Metastatic Liver Carcinoma in the Adrenal Gland (tissue), 2 donors: Measurements from ENCODE around the genes GSK3B and NDUFB4.

DNA sequence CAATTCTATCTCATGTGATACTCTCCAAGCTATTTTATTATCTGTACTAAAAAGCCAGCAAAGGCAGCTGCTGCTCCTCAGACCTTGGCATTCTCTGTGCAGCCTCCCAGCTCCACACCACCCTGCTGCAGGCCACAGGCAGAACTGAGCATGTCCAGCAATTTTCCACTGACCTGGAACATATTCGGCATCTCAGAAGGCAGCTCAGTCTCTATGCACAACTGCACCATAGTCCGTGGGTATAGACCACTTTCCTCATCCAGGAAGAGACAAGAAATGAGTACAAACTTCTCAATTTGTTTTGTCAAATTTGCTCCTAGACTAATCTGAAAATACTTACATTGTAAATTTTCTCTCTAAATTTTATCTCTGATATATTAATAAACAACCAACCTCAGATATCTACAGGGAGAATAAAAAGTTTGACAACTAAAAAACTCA lies 1161.3 kb downstream of the IGSF11 start:
- PRO-cap, 2 experiments = no peak in any of the 2 experiments

GRCh38 chr3:119033182-119033916 lies 1.3 kb downstream of the IGSF11 start:
- PRO-cap, 2 experiments = no peak in any of the 2 experiments

GRCh38 chr3:119223770-119224356 lies 16.8 kb downstream of the B4GALT4 start:
- PRO-cap, 2 experiments = no peak in any of the 2 experiments

DNA sequence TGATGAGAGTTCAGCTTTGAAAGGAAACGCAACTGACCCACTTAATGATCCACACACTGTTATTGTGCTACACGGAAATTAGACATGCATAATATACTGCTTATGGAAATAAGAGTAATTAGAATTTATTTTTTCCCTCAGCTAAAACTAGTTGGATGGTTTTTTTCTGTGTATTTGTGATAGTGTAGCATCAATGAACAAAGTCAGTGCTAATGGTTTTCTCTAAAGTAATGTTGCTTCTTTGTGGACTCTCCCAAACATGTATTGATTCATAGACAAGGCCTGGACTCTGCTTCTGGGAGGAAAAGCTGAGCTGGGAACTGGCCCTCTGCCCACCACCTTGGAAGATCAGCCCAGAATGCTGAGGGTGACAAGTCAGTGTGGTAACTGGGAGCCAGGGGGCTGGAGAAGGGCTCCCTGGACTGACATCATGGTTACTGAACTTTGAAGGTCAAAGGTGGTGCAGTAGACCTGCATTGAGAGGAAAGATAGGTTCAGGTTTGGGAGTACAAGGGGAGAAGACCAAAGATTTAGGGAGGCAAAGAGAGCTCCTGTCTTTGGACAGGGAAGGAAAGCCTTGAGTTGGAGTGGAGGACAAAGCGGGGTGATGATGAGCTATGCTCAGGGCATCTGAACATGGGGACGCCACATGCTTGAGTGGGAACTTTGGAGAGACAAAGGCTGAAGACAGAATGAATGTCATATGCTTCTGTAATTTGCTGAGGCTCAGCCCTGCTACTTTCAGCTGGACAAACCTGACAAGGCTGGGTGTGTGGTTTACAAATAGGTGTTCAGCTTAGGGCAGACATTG lies 3.1 kb downstream of the ARHGAP31 start:
- PRO-cap, 2 experiments = no peak in any of the 2 experiments

GRCh38 chr3:119322901-119323750 lies 28.9 kb downstream of the ARHGAP31 start:
- PRO-cap, 2 experiments = no peak in any of the 2 experiments

DNA sequence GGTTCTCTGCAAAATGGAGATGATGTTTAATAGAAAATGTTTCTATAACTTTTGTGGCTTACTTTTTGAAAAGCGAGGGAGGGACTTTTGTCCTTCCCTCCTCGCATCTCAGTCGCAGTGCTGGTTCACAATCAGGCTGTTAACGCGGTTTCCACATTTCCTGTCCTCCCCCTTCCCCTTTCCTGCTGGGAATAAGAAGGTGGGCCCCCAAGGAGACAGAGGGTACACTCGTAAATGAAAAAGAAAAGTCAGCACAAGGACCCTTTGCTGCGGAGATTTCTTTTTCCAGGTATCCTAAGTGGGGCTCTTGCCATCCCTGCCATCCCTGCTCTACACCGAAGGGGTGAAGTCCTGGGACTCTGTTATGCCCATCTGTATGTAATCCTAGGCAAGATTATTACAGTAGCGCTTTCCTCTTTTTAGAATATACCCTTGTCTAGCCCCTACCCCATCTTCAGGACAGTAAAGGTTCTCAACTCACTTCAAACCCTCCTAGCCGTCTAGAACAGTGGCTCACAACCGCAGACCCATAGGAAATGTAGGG lies 29.6 kb downstream of the ARHGAP31 start:
- PRO-cap, 2 experiments = no peak in any of the 2 experiments

- PRO-cap, 2 experiments = no peak in any of the 2 experiments
Measured at GRCh38 chr3:119435560-119436558, 27.6 kb downstream of the TMEM39A start.

DNA sequence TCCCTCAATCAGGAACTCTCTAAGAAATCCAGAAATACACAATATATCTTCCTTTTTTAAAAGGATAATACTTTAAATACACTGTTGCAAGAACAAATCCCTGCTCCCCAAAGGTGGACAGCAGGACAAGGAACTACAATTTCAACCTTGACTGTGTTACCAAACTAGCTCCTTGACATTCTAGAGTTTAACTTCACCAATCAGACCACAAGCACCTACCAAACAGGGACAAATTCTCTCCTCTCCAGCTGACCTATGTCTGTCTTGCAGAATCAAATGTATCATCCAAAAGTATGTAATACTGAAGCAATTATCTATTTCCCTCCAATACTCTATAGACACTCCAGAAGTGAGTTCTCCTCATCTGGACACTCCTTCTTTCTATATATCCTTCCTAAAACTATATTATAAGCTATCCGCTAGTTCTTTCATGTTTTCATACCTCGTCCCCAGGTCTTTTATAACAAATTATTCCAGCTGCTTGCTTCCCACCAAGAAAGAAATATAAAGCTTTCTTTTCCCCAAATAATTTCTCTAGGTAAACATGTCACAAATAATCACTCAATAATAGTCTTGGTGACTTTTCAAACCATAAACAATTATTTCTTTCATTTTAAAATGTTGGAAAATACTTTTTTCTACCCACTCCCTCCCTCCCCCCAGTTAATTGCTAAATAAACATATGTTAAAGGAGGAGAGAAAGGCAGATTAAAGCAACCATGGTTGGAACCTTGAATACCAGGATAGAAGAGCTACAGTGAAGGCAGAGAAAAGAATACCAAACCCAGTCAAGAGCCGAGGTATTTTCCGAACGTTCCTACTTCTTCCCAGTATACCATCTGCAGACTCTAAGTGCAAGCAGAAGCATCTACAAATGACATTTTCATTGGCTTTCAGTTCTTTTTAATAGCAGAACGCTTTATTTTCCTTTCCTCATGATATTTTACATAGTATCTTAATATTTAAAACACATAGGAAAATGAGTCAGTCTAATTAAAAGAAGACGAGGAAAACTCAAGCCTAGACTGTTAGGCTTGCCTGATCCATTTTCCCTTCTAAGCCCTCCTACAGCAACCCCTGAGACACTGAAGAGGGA lies 3.5 kb downstream of the TMEM39A start:
- PRO-cap, 2 experiments = no peak in any of the 2 experiments

DNA sequence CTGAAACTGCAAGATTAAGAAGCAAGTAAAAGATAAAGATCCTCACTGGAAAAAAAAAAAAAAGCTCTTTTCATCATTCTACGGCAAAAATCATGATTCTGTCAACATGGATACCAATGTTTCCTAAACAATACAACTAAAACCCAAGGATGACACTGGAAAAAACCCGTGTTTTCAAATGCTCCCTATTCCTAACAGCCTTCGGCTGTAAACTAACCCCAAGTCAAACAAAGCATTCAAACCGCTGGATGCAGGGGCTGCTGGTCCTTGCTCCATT lies 632 bp downstream of the TMEM39A start:
- PRO-cap, 2 experiments = no peak in any of the 2 experiments

- PRO-cap, 2 experiments = no peak in any of the 2 experiments
Measured at GRCh38 chr3:119562189-119562743, 2.9 kb upstream of the CD80 start.

- PRO-cap, 2 experiments = no peak in any of the 2 experiments
Measured at GRCh38 chr3:119651992-119652834, 8.2 kb downstream of the POPDC2 start.

- PRO-cap, 2 experiments = no peak in any of the 2 experiments
Measured at GRCh38 chr3:119747282-119748026, 34.4 kb upstream of the NR1I2 start.

GRCh38 chr3:120053923-120054900 lies 40.0 kb downstream of the GSK3B start:
- PRO-cap, 2 experiments = no peak in any of the 2 experiments

- PRO-cap, 2 experiments = peak in 2 of 2 experiments; most common plus-strand start chr3:120093905 (in 1); most common minus-strand start chr3:120094181 (in 1)
Measured at GRCh38 chr3:120093777-120094735, at the start of gene GSK3B. GSK3B (minus strand) TSS chr3:120094447.

- PRO-cap, 2 experiments = no peak in any of the 2 experiments
Measured at GRCh38 chr3:120421162-120421737, 29.5 kb downstream of the FSTL1 start.

GRCh38 chr3:120446023-120446792 lies 4.6 kb downstream of the FSTL1 start:
- PRO-cap, 2 experiments = no peak in any of the 2 experiments

DNA sequence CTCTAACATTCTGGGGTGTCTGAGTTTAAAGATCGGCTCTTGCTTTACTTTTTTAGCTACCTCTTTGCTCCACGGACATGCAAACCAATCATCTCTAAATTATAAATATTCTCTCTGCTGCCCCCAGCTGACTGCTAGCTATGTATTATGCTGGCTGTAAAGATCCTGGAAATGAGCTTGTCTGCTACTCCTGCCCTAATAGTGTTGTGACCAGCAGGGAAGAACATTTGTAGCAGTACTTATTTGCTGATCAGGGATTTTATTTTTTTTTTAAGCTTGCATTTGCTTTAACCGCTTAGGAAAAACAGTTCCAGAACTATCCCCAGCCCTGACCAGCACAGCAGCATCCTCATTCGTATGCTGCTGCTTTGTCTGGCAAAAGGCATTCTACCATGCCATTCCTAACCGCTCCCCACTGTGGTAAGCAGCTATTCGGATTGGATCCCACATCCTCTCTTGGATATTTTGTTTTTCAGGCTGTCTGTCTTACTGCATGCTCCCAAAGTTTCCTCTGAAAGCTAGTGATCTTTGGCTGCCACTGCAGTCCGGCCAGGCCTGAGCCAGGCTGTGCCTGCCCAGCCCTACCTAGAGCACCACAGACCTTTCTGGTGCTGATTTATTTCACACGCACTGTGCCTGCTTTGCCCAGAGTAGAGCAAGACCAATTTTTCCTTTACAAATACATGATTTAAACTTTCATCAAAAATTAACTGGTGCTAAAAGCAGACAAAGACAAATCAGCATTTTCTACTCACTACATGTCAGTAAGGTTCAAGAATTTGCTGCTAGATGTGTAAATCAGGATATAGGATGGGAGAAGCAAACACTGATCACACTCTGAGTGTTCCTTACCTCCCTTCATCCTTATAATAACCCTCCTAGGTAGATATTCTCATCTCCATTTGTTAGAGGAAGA lies 28.1 kb upstream of the NDUFB4 start:
- PRO-cap, 2 experiments = no peak in any of the 2 experiments

DNA sequence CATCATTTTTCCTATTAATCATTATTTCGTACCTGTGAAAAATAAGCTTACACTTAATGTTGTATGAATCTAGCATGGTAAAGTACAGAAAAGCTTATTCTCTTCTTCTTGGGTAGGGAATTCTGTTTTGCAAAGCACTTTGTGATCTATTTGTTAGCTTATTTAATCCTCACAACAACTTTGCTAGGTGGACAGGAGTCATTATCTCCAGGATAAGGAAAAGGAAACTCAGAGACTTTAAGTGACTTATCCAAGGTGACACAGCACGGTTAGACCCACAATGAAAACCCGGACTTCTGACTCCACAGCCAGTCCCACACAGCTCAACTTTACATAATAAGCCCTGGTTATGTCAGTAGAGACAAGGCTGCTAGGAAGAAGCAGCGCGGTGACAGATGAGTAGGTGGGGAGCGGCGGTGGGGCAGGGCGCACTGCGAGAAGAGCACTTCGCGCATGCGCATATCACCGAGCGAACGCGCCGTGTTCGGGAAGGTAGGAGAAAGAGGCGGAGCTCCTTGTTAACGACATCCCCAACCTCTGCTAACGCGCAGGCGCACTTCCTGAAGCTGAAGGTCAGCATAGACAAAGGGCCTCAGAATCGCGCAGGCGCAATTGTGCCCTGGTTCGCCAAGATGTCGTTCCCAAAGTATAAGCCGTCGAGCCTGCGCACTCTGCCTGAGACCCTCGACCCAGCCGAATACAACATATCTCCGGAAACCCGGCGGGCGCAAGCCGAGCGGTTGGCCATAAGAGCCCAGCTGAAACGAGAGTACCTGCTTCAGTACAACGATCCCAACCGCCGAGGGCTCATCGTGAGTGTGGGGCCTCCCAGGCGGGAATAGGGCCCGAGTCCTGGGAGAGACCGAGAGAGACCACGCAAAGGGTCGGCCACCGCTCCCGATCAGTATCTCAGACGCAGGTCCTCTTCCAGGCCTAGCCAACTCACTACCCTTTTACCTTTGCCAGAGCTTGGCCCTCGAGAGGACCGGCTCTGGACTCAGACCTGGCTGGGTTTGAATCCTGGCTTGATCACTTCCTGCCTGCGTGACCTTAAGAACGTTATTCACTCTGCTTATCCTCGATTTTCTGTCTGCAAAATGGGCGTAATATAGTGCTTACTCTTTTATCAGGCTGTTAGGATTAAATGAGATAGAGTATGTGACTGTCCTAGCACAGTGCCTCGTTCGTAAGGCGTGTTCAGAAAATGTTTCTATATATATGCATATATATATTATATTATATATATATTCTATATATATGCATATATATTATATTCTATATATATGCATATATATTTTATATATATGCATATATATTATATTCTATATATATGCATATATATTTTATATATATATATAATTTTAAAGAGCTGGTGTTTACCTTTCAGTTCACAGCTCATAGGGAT lies at the start of gene NDUFB4:
Gene NDUFB4, plus strand, starts transcription at position 609 of the 1,405 bp plus-strand sequence.
- PRO-cap, 2 experiments = peak in 2 of 2 experiments; most common plus-strand start position 611 of the sequence (in 2); most common minus-strand start position 464 of the sequence (in 2)

DNA sequence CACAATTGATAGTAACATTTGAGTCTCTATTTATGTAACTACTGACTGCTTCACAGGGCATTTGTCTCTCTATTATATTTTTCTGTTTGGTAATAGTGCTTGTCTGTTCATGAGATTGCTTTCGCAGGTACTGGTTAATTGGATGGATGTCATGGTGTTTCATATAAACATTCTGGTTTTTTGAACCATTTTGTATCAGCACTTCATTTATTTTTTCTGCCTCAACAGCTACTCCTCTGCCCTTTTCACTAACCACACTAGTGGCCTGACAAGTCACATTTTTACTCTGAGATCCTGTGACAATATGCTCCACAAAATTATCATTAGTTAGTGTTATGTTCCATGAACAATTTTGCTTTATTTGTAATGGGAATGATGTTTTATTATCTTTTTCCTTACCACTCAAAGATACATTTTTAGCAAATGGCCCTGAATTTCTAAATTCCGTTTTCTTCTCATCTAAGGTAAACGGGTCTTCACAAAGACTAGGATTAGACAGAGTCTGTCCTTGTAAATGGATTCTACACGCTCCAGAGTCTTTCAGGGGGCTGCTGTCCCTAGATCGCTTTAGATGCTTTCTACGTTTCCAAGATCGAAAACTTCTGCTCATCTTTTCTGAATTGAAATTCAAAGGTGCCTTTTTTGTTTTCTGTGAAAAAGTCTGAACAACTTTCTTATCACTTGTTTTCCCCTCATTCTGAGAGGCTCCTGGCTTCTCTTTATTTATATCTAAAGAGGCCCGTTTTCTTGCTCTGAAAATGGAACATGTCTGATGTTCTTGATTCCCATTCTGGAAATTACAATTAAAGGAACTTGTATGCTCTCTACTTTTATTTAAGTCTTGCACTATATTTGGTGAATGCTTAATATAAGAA lies 56.3 kb downstream of the POLQ start:
- PRO-cap, 2 experiments = no peak in any of the 2 experiments

- PRO-cap, 2 experiments = no peak in any of the 2 experiments
Measured at GRCh38 chr3:121695954-121696701, 35.4 kb upstream of the HCLS1 start.